Endodermal cell (in vitro differentiated cells): ENCODE data around the gene CHAF1B.

DNA sequence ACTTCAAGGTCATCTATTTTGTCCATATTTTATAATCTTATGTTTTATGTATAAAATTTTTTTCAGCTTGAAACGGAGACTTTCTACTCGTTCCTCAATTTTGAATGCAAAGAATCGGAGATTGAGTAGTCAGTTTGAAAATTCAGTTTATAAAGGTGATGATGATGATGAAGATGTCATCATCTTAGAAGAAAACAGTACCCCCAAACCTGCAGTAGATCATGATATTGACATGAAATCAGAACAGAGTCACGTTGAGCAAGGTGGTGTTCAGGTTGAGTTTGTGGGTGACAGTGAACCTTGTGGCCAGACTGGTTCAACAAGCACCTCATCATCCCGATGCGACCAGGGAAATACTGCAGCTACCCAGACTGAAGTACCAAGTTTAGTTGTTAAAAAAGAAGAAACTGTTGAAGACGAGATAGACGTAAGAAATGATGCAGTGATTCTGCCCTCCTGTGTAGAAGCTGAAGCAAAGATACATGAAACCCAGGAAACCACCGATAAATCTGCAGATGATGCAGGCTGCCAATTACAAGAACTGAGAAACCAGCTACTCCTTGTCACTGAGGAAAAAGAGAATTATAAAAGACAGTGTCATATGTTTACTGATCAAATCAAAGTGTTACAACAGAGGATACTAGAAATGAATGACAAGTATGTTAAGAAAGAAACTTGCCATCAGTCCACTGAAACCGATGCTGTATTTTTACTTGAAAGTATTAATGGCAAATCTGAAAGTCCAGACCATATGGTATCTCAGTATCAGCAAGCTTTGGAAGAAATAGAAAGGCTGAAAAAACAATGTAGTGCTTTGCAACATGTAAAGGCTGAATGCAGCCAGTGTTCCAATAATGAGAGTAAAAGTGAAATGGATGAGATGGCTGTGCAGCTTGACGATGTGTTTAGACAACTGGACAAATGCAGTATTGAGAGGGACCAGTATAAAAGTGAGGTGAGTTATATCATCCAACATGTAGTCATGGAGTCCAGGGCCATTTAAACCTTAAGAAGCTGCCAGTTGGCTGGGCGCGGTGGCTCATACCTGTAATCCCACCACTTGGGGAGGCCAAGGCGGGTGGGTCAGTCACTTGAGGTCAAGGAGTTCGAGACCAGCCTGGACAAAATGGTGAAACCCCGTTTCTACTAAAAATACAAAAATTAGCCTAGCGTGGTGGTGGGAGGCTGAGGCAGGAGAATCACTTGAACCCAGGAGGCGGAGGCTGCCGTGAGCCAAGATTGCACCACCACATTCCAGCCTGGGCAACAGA, 15.8 kb upstream of the CHAF1B start:
- PRO-cap = no peak

GRCh38 chr21:36384976-36385910, at the start of gene CHAF1B:
TSS of gene CHAF1B (plus strand) at chr21:36385392.
- PRO-cap = bidirectional peak, plus-strand start at chr21:36385421, minus-strand start at chr21:36385256

DNA sequence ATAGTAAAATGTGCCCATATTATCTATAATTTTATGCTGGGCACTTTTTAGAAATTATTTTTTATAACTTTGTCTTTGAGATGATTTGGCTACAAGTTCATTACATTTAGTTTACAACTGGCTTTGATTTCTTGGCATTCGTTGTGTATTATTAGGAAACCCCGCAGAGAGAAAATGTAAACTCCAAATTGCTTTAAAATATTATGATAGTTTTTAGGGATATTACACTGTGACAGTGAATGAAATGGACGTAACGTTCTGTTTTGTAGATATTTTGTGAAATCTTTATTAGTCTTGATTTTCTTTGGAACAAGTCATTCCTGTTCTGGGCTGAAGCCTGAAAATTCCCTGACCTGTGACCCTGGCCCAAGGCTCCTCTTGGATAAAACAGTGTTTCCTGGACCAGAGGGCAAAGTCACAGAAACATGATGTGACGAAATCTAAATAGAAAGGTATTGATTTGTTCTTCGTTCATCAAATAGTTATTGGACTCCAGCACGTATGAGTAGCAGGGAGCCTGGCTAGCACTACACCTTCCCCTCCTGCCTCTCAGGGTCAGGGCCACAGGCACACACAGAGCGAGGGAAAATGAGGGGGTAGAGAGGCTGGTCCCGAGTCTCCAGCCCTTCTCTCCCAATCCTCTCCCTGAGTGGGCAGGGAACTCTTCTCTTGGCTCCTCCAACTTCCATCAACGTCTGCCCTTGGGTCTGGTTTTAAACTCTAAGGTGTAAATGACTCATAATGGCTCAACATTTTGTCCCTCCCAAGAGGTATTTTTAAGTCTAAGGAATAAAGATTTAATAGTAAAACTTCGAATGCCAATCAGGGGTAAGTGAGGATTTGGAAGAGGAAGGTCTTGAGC, 1.7 kb upstream of the CLDN14 start:
- PRO-cap = no peak

DNA sequence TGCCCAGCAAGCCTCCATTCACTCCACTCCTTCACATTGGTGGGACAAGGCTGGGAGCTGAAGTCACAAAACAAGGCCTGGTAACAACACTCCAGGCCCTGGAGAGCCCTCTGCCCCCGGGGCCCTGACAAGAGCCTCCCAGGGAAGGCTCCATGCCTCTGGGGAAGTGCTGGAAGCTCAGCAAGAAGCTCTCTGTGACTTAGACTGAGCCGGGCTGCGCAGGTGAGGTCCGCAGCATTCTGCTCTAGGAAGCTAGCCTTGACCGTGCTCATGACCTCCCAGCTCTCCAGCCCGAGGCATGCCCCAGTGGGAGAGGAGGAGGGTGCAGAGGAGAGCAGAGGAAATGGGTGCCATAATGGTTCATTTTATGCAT, 105.8 kb upstream of the SIM2 start:
- PRO-cap = no peak

DNA sequence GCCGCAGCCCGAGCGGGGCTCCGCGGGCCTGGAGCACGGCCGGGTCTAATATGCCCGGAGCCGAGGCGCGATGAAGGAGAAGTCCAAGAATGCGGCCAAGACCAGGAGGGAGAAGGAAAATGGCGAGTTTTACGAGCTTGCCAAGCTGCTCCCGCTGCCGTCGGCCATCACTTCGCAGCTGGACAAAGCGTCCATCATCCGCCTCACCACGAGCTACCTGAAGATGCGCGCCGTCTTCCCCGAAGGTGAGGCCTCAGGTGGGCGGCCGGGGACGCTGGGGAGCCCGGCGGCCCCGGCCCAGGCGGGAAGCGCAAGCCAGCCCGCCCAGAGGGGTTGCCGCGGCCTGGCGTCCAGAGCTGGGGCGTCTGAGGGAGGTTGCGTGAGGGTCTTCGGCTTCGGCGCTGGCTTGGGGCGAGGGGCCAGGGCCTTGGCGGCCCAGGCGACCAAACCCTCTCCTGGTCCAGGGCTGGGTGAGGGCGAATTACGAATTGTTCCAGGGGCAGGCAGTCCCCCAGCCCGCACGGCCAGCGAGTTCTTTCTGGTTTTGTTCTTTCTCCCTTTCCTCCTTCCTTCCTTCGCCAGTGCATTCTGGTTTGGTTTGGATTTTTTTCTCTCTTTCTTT, 873 bp downstream of the SIM2 start:
- PRO-cap = no peak

DNA sequence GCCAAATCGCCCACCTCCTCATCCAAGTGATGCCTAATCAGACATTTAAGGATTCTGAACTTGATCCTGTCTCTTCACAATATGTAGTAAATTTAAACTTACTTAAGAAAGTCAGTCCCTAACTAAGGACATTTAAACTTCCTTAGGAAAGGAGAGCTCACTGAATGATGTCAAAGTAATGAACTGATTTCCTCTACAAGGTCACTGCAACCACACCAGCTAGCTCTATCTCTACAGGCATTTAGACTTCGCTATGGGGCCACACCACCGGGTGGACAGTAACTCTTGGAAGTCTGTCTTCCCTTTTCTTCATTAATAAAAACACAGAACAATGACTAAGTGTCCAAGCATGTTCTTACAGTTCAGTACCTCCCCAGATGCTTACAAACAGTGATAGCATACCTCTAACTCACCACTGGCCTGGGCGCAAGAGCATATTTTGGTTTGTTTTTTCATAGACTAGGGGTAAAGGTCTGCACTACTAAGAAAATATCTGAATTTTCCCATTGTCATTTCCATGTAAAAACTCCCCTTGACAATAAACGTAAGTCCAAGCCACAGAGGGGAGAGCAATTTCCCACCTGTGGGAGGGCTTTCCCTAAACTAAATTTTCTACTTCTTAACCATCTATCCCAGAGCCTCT, 54.6 kb downstream of the SIM2 start:
- PRO-cap = no peak

- PRO-cap = no peak
These were observed 86.1 kb downstream of the SIM2 start for GRCh38 chr21:36784979-36785507.

GRCh38 chr21:37046940-37047545, 25.8 kb downstream of the PIGP start:
- PRO-cap = bidirectional peak, plus-strand start at chr21:37047450, minus-strand start at chr21:37047312

- PRO-cap = bidirectional peak, plus-strand start at chr21:37073755, minus-strand start at chr21:37073753
These were observed 820 bp downstream of the TTC3 start for GRCh38 chr21:37073601-37074547.

DNA sequence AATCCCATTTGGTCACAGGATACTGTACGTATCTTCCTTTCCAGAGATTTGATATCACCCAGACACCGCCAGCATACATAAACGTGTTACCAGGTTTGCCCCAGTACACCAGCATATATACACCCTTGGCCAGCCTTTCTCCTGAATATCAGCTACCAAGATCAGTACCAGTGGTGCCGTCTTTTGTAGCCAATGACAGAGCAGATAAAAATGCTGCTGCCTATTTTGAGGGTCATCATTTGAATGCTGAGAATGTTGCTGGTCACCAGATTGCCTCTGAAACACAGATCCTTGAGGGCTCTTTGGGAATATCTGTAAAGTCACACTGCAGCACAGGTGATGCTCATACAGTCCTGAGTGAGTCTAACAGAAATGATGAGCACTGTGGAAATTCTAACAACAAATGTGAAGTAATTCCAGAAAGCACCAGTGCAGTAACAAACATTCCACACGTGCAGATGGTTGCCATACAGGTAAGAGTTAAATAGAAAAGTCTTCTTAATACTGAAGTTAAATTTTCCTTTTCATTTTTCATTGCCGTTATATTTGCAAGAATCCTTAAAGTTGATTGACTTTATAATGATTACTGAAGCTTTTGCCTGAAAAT, 93.2 kb downstream of the TTC3 start:
- PRO-cap = no peak

- PRO-cap = no peak
These were observed 58.5 kb downstream of the VPS26C start for GRCh38 chr21:37208643-37209041.

DNA sequence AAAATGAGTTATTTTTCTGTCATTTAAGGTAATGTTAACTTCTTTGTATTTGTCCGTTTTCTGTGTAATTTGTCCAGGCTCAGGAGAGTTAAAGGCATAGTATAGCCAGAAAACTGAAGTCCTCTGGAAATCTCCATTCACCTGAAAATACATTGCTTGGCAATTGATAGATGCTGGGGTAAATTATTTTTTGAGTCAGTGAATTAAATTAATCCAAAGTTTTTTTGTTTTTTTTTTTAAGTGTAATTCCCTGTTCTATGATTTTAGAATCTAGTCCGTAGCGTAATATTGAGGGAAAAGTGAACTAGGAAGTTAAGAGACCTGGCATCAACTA, 29.7 kb downstream of the DYRK1A start:
- PRO-cap = no peak

DNA sequence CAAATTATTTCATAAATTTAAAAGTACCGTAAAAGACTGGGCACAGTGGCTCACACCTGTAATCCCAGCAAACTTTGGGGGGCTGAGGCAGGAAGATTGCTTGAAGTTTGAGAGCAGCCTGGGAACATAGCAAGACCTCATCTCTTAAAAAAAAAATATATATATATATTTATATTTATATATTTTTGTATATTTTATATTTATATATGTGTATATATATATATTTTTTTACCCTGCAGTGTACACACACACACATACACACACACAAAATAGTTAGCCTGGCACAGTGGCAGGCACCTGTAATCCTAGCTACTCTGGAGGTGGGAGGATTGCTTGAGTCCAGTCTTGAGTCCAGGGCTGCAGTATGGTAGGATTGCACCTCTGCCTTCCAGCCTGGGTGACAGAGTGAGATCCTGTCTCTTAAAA, 31.4 kb downstream of the DYRK1A start:
- PRO-cap = no peak

- PRO-cap = no peak
These were observed 155.2 kb downstream of the DYRK1A start for GRCh38 chr21:37521664-37522199.

DNA sequence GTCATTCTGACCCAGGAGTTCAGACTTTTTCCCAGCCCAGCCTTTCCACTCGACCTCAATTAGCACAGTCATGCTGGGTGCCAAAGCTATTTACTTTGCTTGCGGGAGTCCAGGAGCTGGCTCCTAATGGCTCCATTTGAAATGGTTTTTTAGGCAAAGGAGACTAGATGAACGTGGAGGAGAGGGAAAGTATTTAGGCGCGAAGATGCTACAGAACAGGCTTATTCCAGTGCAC, 198.3 kb downstream of the DYRK1A start:
- PRO-cap = bidirectional peak, plus-strand start at position 46 of the sequence, minus-strand start outside the sequence

GRCh38 chr21:37580475-37581062, 214.0 kb downstream of the DYRK1A start:
- PRO-cap = no peak

DNA sequence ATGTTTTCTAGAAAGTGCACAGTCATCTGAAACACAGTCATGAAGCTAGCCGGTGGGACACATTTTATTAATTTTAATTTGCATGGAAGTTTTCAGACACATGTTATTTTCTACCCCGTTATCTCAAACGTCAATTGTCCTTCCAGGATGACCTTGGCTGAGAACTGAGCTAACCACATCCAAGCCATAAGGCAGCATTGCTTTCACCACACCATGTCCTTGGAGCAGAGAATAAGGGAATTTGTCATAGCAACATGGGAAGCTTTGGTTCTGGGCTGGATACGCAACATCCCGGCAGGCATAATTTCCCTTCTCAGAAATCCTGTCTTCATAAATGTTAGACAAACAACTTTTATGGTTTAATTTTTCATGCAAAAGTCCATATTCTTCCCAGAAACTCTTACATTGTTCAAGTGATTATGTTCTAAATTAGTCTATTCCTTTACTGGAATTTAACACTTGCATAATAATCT, 51.7 kb downstream of the KCNJ15 start:
- PRO-cap = no peak

DNA sequence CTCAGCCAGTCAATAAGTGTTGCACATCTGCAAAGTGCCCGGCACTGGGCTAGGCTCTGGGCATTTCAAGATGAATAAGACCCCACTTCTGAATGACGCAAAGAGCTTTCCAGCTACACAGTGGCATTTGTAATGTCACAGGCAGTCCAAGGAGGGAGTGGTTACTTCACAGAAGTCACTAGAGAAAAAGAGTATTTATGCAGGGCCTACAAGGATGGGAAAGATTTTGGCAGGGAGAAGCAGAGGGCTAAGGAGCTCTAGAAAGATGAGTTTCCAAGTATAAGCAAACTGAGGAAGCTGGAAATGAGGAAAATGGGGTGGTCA, 93.3 kb downstream of the KCNJ15 start:
- PRO-cap = no peak

DNA sequence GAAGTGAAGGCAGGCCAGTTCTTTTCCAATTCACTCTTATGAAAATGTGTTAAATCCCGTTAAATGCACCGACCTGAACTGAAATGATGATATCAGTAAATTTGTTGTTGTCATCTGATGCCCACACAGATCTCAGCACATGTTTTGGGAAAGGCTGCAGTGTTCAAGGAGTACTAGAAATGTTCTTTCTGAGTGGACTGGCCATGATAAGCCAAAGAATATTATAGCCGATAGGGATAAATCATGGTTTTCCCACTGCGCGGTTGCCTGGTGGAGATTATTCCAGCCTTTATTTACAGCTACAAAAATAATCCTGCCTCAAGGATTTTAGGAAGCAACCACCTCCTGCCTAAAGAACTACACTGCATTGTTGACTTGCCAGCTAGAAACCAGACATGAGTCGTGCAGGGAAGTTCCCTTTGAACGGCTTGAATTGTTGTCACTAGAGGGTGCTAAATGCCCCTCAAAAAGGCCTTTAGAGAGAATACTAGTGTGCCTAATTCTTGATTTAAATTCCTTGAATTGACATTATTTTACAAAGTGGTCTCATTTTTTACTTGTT, 7.2 kb upstream of the ERG start:
- PRO-cap = no peak

- PRO-cap = no peak
These were observed 38.6 kb upstream of the ETS2 start for GRCh38 chr21:38766817-38767879.